ENCODE data around the gene GBP6.

GRCh38 chr1:85582912-85583517, 2.5 kb downstream of the CCN1 start:
- PRO-cap, 2 experiments, result no peak in any of the 2 experiments

DNA sequence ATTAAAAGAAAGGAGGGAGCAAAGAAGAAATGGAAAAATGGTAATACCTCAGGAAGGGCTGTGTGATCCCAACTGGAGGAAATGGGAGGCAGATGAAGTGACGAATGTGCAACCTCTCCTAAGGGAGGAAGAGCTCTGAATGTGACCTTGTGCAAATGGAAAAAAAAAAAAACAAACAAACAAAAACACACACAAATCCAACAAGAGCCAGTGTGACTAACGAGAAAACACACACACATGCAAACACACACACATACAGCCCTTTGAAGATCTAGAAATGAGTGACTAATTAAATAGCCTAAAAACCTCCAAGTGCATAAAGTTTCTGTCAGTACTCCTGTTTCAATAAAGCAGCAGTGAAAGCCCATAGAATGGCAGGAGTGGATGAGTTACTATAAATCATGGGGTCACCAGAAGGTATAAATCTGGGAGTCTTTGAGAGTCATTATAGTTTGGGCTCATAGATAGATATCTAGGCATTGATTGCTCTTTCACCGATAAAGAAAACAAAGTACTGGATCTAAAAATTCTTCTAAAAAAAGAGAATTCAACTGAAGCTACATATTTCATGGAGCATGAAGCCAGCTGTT, 49.1 kb downstream of the CCN1 start:
- PRO-cap, 2 experiments, result no peak in any of the 2 experiments

GRCh38 chr1:85708893-85709273, 650 bp upstream of the ZNHIT6 start:
- PRO-cap, 2 experiments, result no peak in any of the 2 experiments

DNA sequence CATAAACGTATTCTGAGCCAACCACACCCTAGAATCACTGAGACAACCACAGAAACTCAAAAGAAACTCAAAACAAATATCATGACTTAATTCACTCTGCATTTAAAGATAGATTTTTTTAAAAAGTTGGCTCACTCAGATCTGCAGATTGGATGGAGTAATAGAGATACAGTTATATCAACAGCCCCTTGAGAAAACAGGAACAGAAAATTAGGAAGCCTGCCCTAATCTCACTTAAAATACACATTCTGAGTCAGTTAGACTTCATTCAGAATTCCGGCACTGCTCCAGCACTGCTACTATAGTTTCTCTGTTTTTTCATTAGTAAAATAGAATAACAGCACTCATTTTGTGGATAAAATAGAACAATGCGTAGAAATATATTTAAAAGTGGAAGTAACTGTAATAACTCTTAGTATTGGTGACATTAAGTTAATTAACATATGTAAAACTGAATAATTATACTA, 94.9 kb downstream of the COL24A1 start:
- PRO-cap, 2 experiments, result no peak in any of the 2 experiments

GRCh38 chr1:86500743-86501471, 32.2 kb downstream of the CLCA1 start:
- PRO-cap, 2 experiments, result no peak in any of the 2 experiments

DNA sequence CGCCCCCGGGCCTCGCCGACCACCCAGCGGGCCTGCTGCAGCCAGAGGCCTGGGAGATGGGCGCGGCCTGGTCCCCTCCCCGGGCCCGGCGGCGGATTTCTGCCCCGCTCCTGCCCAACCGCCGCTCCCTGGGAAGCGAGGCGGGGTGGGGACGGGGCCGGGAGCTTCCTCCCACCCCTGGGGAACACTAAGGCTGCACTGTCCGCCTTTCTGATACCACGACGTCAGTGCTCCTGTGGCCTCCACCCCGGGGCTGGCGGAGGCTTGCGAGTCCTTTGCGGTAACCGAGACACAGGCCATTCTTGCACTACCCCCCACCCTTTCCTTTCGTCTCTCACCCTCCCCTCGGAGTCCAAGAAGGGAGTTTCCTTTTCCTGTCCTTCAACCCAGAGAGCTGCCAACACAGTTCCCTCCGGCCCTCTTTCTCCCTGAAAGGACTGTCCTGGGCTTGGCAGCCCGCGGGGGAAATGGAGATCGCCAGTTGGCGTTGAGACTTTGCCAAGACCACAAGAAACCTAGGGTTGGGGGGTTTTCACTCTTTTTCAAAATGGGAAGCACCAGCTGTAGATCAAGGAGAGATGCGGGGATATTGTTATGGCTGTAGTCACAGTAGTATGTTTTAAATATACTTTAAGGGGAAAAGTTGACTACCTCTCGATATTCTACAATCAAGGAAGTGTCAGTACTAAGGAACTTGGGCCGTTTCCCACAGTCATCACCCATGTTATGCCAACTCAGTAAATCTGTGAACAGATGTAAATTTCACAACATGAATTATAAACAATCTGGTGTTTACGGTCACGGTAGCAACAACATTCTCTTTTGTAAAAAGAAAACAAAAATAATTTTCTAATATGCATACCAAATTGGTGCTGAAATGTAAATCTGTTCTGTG, 917 bp downstream of the SH3GLB1 start:
- PRO-cap, 2 experiments, result peak in 2 of 2 experiments; most common plus-strand start position 219 of the sequence (in 1); most common minus-strand start position 130 of the sequence (in 1)

DNA sequence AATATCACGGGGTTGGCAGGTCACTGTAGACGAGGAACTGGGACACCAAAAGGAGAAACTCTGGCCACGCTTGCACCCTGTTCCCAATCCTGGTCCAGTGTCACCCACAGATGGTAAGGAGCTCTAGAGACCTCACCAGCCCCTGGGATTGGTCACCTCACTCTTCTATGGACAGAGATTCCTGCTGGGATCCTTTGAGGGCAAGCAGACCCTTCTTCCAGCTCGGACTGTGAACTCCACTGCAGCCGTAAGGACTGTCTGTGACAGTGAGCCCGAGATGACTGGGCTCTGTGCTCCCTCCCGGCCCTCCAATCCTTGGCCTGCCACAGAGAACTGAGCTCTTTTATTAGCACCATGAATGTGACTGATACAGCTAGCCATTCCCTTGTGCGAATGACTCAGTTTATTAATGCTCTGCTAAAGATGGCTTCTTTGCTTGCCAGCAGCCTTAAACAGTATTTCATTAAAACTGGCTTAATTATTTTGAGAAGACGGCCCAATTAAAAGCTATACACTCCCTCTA, 194.7 kb upstream of the LMO4 start:
- PRO-cap, 2 experiments, result no peak in any of the 2 experiments

DNA sequence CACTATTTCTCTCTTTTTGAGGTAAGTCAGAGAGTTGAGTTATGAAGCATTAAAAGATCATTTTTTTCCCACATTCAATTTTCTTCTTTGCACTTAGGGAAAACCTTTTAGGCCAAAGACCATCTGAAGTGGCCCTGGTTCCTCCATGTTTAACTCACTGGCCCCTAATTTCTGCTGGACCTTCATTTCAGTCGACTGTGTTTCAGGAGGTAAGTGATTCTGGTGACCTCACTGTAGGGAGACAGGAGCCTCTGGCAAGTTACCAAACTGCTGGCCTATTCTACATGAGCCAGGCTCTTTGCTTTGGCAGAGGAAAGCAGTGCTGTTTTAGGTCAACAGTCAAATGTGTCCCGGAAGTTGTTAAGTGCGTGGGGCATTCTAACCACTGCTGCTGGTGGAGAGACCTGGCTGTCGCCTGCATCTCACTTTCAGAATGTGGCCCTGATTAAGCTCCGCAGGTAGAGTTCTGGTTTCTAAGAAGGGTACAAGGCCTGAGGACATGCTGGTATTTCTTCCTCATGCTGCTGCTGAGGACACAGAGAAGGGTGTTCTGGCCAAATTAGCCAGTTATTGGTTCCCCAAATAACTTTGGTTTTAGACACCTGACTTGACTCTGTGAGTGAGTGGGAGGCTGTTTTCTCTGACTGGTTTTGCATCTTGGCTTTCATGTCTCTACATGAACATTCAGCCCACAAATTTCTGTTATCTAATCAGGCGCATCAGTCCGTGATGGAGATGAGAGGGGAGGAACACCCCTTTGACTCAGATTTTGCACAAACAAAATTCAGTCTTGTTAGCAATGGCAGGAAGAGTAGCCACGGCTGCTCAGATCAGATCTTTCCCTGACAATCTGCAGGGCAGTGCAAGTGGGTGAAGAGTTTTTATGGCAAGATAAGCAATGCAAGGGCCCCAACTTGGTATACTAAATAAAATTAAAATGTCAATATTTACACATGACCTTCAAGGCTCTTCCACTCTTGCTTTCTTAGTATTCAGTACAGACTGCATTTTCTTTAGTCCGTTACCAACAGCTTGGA, 120.8 kb downstream of the LMO4 start:
- PRO-cap, 2 experiments, result no peak in any of the 2 experiments

DNA sequence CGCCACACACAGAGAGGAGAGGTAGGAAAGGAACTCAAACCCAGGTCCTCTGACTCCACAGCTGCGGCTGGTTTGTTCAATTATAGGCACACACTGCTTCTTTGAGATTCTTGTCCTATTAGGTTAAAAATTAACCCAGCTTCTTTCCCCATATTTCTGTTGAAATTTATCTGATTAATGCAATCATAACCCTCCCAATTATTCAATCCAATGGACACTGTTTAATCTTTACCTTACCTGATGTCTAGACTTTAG, 248.4 kb downstream of the LMO4 start:
- PRO-cap, 2 experiments, result no peak in any of the 2 experiments

DNA sequence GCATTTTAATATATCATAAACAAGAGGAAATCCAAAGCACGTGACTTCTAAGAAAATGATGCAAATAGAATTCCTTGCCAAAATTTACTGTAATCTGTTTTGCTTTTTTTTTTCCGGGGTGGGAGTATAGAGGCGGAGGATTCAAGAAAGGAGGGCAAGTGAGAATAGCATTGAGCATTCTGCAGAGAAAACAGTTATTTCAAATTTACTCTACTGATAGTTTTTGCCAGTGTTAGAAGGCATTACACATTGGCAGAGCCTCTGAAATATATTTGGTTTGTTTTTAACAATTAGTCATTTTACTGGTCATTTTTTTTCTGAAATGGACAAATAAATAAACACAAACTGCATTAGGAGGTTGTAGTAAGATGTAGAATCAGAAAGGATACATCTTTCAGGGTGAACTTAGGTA, 498.4 kb downstream of the LMO4 start:
- PRO-cap, 2 experiments, result no peak in any of the 2 experiments

- PRO-cap, 2 experiments, result no peak in any of the 2 experiments
Observed at GRCh38 chr1:87902864-87903313, 574.2 kb downstream of the LMO4 start.

DNA sequence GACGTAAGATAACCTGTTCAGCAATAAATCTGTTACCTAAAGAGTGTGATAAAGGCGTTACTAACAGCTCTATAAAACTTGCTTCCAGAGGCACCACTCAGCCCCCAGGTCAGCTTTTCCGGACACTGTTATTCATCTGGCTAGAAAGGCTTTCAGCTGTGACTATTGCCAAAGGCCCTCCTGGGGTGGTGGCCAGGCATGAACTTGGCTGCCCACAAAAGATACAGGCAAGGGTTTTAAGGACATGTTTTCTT, 639.4 kb downstream of the LMO4 start:
- PRO-cap, 2 experiments, result no peak in any of the 2 experiments

DNA sequence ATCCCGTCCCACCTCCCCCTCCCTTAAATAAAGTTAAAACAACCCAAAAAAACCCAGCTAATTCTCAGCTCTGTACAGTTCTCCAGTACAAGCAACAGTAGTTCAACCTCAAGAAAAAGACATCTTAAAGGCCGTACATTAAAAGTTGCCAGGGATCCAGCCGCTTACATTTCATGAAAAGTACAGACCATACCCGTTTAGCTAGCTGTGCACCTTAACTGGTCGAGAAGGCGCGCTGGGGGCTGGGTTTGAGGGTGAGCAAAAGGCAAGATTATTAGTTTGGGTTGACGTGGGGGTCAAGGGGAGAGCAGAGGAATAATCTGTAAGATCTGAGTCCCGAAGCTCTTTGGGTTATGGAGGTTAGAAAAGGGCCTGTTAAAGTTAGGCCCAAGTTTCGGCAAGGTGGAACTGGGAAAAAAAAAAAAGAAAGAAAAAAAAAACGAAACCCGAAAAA, 574 bp upstream of the PKN2 start:
- PRO-cap, 2 experiments, result no peak in any of the 2 experiments

DNA sequence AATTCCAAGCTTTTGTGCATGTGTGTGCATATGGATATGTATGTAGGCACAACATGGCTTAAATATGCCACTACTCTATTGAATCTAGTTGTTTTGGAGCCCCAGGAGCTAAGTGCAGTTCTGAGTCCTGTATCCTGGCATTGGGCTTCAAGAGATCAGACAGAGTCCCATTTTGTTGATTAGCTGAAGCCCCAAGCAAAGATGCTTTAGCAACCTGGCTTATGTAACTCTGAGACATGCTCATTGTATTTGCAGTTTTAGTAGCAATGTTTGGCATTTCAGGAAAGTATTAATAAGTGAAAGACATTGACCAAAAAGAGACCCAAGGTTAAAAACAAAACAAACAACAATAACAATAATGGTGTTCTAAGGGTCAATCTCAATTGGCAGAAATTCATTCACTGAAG, 18.4 kb upstream of the GTF2B start:
- PRO-cap, 2 experiments, result no peak in any of the 2 experiments

DNA sequence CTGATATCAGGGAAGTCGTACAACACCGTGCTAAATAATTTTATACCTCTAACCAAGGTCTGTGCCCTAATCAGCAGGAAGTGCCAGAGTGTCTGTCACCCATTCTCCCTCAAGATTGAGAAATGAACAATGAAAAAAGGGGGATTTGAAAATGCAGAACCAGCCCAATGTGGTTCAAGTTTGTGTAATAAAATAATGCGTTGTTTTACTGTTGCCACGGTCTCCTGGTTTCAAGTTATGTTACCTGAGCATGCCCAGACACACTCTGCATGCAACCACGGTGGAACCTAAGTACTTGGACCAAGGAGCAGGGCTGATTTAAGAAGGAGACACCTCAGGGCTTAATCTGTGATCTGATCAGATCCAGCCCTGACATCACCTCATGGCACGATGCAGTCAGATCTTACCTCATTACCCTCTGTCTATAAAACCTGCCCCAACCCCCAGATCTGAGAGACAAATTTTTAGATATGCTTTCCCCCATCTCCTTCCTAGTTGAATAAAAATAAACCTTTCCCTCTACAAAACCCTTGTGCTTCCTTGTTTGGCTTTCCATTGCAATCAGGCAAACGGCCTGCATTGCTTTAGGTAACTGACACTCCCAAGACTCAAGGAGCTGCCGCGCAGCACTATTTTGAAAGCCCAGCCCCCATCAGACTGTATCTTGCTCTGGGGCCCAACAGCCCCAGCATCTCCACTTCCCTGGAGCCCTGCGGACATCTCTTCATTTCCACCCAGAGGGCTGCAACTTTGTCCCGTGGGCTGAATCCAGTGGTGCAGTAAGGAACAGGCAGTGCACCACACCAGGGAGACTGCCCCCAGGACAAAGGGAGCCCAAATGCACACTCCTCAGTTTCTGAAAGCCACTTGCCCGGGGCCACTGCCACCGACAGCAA, 14.9 kb downstream of the GBP1 start:
- PRO-cap, 2 experiments, result no peak in any of the 2 experiments

GRCh38 chr1:89116031-89116669, 9.8 kb downstream of the GBP2 start:
- PRO-cap, 2 experiments, result no peak in any of the 2 experiments

DNA sequence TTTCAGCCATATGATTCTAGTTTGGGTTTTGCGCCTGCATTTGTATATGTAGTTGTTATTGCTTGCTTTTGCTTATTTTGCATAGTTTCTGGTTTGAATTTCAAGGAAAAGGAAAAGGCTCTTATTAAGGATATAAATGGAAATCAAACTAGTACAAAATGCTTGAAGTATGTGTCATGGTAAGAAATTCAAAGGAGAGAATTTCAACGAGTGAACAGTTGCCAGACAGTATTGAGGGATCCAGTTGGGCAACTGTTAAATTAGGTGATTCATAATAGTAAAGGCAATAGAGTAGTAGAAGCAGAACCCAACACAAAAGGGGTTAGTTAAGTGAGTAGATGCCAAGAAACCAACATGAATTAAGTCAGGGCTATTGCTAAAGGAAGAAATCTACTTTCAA, 1.1 kb downstream of the GBP5 start:
- PRO-cap, 2 experiments, result no peak in any of the 2 experiments

- PRO-cap, 2 experiments, result no peak in any of the 2 experiments
Observed at GRCh38 chr1:89311793-89312238, 39.2 kb upstream of the GBP5 start.

GRCh38 chr1:89363543-89364713, at the start of gene GBP6:
Gene GBP6, plus strand, starts transcription at chr1:89364059.
- PRO-cap, 2 experiments, result no peak in any of the 2 experiments

GRCh38 chr1:89516036-89516547, 8.5 kb upstream of the LRRC8B start:
- PRO-cap, 2 experiments, result no peak in any of the 2 experiments

Data from psoas muscle (tissue), 2 donors.